ENCODE data around the gene RIN3.

DNA sequence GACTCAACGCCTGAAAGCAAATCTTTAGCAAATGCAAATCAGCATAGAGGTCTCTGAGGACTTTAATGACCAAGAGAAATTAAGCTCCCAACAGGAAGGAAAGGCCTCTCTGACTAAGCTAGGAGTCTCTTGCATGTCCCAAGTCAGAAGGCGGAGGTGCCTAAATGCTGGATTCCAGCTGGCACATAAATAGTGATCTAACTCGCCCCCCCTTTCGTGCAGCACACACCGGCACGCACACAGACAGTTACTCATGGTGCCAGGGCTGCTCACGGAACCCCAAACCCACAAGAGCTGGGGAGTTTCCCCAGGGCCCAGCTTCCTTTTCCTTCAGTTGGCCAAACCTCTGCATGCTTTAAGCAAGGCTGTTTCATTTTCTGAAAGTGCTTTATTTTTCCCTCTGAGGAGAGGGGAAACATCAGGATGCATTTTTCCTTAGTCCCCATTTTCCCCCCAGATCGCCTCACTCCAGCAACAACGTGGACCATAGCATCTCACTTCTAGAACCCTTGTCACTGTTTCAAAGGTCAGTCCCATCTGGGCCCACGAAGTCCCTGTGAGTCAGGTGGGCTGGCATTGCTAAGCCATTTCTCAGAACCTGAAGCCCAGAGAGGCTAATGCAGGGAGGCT, 933 bp downstream of the GPR68 start:
- RRBS: no CpG with 5 or more reads among the region's 10 CpGs

DNA sequence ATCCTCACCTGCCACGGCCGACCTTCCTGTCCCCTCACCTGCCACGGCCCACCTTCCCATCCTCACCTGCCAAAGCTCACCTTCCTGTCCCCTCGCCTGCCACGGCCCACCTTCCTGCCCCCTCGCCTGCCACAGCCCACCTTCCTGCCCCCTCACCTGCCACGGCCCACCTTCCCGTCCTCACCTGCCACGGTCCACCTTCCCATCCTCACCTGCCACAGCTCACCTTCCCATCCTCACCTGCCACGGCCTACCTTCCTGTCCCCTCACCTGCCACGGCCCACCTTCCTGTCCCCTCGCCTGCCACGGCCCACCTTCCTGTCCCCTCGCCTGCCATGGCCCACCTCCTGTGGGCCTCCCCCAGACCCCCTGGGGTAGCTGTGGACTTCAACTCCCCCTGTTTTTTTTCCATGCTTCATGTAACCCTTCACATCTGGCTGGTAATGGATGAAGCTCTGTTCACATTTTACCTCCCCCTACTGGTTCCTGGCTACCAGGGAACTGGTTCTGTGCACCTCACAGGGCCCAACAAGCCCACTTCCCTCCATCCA, 48.8 kb upstream of the GPR68 start:
- RRBS: no CpG with 5 or more reads among the region's 14 CpGs

GRCh38 chr14:91310566-91311180, 66.2 kb upstream of the GPR68 start:
- RRBS: no CpG with 5 or more reads among the region's 12 CpGs

DNA sequence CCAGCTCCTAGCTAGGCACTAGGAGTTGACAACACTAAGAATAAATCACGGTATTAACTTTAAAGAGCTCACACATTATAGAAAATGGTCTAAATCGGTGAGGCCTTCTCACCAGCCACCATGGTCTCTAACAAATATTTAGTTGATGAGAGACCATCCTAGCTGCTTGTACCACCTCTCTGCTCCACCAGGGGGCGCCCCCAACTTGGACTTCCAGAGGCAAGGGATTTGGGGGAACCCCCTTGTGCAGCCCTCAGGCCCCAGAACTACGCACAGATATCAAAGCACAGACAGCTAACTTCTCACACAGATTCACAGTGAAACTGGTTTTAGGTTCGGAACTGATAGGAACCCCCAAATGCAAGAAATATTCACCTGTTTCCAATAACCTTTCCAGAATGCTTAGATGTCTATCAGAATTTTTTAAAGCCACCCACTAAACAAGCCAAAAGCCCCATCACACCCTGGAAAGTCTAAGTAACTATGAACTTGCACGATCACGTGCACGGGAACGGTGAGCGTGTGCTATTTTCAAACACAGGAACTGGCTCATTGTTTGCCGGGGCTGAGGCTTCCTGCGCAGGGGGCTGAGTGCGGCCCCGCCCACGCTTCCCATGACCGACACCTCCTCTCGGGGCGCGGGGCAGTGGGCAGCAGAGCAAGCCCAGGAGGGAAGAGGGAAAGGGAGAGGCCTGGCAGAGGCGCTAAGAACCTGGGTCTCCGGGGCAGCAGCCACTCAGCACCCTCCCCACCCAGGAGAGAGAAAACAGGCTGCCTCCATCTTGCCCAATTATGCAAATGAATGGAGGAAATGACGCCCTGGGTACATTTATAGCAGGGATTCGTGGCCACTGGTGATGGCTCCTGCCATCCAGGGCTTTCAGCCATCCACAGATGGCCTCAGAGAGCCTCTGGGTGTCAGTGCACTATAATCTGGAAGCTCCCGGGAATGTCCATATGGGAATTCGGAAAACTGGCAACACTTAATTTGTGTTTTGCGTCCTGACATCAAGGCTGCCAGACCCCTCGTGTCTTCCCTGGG, 79.4 kb upstream of the GPR68 start:
- RRBS: no CpG with 5 or more reads among the region's 27 CpGs

GRCh38 chr14:91325088-91325701, 80.7 kb upstream of the GPR68 start:
- RRBS: no CpG with 5 or more reads among the region's 10 CpGs

DNA sequence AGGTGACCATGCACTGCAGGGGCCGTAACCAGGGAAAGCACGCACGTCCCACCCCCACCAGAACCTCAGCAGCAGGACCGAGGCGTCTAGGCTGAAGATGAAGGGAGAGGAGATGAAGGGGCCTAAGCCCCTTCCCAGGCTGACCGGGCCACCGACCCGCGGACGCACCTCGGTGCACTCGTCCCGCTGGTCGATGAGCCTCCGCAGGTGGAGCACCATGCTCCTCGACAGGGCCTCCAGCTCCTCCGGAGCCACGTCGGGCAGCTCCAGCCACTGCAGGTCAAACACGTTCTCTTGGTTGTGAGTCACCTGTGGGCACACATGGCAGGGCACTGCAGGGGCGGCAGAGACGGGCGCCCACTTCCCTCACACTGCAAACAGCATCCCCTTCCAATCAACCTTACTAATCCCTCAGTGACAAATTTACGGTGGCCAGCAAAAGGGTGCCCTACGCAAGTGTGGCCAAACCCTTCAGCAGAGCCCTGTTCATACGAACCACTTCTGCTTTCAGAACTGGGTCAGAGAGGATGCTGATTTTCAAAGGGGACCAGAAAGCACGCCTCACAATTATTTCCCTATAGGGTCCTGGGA, 77.8 kb downstream of the CCDC88C start:
- RRBS: 97% methylated on average over 8 of the region's 27 CpGs

DNA sequence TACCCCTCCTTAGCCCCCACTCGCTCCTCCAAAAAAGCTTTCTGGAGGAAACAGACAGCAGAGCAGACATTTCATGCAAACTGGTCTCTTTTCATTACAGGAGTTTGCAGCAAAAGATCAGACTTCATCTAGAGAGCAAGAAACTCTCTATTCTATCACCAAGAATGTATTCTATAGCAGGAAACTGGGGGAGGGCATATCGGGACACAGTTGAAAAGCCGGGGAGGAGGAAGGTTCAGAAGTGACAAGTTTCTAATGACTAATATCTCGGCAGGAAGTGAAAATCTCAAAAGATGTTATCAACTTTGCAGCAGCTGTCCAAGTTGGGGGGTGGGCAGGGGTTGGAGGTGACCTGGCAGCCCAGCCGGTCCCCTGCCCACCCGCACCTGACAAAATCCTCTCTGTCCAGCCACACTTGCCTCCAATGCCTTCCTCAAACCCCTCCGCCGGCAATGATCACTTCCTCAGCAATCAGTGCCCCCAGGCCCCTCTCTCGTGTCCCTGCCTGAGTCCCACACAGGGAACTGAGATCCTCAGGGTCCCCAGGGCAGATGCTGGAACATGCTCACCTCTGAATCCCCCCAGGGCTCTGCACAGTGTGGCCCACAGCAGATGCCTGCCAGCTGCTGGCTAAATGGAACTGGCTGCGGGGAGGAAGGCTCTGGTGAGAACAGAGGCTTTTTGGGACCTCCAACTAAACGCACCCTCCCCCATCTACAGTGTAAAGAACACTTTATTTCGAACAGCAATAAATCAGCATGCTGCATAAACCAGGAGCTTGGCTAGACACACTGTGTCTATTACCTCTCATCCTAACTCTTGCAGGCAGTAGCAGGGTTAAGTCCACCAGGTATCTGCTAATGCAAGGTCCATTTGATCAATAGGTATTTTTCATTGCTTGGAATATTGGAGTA, 43.9 kb downstream of the CCDC88C start:
- RRBS: 36% methylated on average over 4 of the region's 12 CpGs

DNA sequence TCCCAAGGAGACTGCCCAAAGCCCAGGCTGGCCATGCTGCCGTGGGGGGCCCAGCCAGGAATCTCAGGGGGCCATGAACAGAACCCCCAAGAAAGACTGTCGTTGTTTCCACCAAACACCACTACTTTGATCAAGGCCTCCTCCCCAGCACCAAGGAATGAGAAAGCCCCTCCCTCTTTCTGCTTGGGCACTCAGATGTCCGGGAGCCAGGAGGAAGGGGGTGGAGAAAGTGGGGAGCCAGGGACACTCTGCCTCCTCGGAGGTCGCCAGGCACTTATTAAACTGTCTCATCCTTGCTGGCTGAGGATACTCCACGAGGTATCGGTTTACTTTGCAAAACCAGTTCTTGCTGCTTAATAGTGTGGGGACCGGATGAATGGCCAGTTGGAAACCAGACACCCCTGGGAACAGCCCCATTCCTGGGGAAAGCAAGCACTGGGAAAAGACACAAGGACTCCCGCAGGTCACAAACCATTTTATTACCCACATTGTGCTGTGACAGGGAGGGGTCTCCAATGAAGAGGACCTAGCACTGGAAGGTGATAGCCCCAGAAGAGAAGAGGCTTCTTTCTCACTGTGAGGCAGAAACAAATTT, 34.2 kb downstream of the CCDC88C start:
- RRBS: no CpG with 5 or more reads among the region's 9 CpGs

DNA sequence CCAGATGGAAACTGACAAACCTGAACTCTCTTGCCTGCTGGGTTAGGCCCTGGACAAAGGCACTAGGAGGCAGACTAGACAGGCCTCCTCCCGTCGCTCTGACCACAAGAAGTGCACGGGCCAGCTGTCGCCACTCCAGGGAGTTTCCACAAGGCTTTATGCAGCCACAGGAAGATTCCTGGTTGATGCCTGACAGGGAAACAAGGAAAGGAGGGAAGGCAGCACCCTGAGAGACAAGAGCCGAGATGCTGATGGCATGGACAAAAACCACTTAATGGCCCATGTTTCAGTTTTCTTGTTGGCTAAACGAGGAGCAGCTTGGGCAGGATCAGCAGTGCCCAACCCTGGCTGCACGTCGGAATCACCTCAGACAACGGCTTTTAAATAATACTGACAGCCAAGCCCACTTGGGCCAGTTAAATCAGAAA, 30.1 kb downstream of the CCDC88C start:
- RRBS: no CpG with 5 or more reads among the region's 9 CpGs

GRCh38 chr14:91395907-91396809, 21.5 kb downstream of the CCDC88C start:
- RRBS: 9% methylated on average over 5 of the region's 26 CpGs

GRCh38 chr14:91418434-91419515, 1.2 kb upstream of the CCDC88C start:
- RRBS: 1% methylated on average over 13 of the region's 50 CpGs

GRCh38 chr14:91496310-91497187, 13.6 kb downstream of the PPP4R3A start:
- RRBS: no CpG with 5 or more reads among the region's 5 CpGs

DNA sequence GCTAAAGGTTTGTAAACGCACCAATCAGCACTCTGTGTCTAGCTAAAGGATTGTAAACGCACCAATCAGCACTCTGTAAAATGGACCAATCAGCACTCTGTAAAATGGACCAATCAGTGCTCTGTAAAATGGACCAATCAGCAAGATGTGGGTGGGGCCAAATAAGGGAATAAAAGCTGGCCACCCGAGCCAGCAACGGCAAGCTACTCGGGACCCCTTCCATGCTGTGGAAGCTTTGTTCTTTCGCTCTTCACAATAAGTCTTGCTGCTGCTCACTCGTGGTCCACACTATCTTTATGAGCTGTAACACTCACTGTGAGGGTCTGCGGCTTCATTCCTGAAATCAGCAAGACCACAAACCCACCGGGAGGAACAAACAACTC, 63.5 kb downstream of the CATSPERB start:
- RRBS: no CpG with 5 or more reads among the region's 9 CpGs

- RRBS: no CpG with 5 or more reads among the region's 1 CpG
Observed at GRCh38 chr14:91831401-91831827, 35.9 kb downstream of the TC2N start.

DNA sequence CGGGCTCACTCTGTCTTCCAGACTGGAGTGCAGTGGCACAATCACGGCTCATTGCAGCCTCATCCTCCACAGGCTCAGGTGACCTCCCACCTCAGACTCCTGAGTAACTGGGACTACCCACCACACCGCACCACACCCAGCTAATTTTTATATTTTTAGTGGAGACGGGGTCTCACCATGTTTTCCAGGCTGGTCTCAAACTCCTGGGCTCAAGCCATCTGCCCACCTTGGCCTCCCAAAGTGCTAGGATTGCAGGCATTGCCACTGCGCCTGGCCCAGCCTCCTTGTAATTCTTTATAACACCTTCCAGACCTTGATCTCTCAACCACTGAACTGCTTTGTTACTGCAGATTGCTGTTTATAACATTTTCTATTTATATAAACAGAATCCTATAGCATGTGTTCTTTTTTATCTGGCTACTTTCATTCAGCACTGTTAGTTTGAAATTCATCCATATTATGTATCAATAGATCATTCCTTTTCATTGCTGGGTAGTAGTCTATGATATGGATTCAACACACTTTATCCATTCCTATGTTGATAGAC, 7.5 kb upstream of the ATXN3 start:
- RRBS: no CpG with 5 or more reads among the region's 5 CpGs

DNA sequence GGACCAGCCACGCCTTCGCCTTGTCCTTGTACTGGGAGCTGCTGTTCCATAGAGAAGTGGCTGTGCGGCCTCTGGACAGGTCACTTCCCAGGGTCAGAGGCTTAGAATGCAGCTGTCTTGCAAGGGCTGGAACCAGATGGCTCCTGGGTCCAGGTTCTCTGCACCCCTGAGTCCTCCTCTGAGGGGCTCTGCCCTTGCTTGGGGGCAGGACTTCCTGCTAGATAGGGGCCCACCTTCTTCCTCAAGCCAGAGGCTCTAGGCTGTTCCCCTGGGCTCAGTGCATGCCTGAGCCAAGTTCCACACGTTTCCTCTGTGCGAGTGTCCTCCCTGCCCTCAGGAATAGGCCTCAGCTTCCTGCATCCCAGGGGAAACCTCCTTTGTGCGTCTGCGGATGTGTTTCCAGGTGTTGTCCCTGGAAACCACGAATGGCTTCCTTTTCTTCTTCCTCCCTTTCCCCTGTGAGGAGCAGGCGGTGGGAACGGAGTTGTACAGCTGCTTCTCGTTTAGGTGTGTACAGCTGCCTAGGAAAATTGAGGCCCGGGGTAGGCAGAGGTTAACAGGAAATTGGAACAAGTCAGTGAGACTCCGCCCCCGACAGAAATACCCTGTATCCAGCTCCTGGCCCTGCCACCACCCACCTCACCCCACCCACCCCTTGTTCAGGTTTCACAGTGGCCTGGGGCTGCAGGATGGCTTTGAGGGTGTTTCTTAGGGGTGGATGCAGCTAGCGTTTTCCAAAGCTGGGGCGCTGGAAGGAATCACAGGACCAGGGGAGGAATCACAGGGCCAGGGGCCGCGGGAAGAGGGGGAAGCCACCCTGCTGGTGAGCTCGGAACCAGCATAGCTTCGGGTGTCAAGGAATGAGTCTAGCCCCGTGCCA, 54.1 kb upstream of the RIN3 start:
- RRBS: no CpG with 5 or more reads among the region's 21 CpGs

- RRBS: no CpG with 5 or more reads among the region's 8 CpGs
Observed at GRCh38 chr14:92475814-92476145, 37.8 kb upstream of the RIN3 start.

DNA sequence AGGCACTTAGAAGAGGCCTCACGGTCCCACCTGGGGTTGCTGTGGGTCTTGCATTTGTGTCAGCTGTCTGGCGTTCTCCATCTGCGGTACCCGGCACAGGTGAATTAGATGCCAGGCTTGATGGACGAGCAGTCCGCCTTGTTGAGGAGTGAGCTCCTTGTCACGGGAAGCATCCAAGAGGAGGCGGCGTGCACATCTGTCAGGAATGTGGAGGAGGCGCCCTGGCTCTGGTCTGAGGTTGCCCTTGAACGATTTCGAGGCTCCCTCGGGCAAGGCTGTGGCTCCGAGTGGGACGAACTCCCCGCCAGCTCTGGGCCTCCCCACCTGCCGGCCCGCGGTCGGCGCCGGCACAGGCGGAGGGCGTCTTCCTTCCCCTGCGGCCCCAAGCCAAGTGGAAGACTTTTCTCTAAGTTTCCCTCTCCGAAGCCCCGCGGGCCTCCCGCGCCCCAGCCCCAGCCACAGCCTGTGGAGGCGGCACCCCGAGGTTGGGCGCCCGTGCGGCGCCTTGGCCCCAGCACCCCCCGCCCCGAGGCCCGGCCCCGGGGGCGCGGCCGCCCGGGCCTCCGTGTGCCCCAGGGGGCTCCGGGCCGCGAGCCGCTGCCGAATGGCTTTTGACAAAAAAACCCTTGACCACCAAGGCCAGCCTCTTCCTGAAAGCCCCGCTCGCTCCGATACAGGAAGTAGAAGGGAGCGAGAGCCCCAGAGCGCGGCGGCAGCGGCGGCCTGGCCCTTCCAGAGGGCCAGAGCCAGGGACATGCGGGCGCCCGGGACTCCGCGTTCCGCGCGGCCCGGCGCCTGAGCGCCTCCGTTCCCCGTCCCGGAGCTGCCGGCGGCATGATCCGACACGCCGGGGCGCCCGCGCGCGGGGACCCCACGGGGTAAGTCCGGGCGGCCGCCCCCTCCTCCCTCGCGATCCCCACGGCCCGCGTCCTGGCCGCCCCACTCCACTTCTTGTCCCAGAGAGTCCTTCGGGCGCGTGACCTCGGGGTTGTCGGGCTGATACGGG, at the start of gene RIN3:
Gene RIN3, plus strand, starts transcription at position 683 of the 1,006 bp plus-strand sequence.
- RRBS: 1% methylated on average over 8 of the region's 99 CpGs

DNA sequence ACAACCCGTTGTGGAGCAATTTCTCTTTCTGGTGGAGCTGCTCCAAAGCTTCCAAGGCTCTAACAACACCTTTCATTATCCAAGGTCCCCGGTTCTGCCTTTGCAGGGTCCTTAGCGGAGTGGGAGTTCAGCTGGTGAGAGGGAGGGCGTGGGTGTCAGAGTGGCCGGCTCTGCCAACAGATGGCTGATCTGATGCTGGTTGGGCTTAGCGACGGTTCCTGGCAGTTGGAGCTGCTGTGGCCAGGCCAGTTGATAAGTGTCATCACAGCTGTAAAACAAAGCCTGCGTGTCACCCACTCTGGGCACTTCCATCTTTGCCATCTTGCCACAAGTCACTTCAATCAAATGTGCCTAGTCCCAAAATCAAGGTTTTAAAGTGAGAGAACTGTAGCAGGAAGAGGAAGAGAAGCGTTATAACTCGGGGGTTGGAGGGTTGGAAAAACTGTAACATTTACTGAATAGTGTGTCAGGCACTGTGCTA, 36.3 kb downstream of the RIN3 start:
- RRBS: 14% methylated on average over 4 of the region's 10 CpGs

Measured in zone of skin (tissue), 1 donor.